Urinary bladder (tissue), 3 donors: Measurements from ENCODE around the gene HOGA1.

GRCh38 chr10:97334100-97334363 lies 497 bp downstream of the FRAT2 start:
- PRO-cap: no peak
- RAMPAGE, long total RNA: no peak

GRCh38 chr10:97336803-97337707 lies 2.5 kb upstream of the FRAT2 start:
- PRO-cap: unidirectional peak, minus-strand start at chr10:97337012
- RAMPAGE, long total RNA: no peak

DNA sequence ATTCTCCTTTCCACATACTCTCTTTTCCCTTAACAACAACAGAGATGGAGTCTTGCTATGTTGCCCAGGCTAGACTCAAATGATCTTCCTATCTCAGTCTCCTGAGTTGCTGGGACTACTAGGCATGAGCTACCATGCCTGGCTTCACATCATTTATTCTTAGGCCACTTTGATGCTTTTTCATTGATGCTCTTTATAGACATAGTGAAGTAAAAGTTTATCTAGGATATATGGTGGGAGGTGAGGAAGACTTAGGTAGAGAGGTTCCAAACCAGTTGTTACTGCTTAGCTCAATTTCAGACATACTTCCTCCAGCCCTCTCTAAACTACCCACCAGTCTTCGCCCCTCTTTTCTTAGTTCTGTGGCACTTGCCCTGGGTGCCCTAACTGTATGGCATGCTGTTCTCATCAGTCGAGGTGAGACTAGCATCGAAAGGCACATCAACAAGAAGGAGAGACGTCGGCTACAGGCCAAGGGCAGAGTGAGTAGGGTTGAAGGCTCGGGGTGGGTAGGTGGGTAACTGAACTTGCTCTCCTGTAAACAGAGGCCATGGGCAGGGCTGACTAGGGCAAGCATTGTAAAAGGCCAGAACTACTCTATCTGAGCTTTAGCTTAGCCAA lies 9.4 kb downstream of the ZDHHC16 start:
- PRO-cap: no peak
- RAMPAGE, long total RNA: no peak

GRCh38 chr10:97457971-97458907 lies 12.3 kb downstream of the ZDHHC16 start:
- PRO-cap: no peak
- RAMPAGE, long total RNA: no peak

- PRO-cap: no peak
- RAMPAGE, long total RNA: no peak
Measured at GRCh38 chr10:97549853-97550763, 22.5 kb upstream of the ANKRD2 start.

- PRO-cap: no peak
- RAMPAGE, long total RNA: no peak
Measured at GRCh38 chr10:97583781-97584826, at the start of gene HOGA1. TSS of gene HOGA1 (plus strand) at chr10:97584389.

- PRO-cap: no peak
- RAMPAGE, long total RNA: no peak
Measured at GRCh38 chr10:97608839-97609917, 19.7 kb downstream of the C10orf62 start.

- PRO-cap: no peak
- RAMPAGE, long total RNA: no peak
Measured at GRCh38 chr10:97686237-97686690, 777 bp downstream of the AVPI1 start.

DNA sequence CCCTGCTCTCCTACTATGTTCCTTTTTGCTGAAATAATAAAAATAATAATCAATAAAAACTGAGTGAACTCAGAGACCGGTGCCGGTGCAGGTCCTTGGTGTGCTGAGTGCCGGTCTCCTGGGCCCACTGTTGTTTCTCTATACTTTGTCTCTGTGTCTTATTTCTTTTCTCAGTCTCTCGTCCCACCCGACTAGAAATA lies 13.0 kb upstream of the MARVELD1 start:
- PRO-cap: no peak
- RAMPAGE, long total RNA: no peak

GRCh38 chr10:97707598-97707847 lies 6.0 kb upstream of the MARVELD1 start:
- PRO-cap: no peak
- RAMPAGE, long total RNA: no peak

DNA sequence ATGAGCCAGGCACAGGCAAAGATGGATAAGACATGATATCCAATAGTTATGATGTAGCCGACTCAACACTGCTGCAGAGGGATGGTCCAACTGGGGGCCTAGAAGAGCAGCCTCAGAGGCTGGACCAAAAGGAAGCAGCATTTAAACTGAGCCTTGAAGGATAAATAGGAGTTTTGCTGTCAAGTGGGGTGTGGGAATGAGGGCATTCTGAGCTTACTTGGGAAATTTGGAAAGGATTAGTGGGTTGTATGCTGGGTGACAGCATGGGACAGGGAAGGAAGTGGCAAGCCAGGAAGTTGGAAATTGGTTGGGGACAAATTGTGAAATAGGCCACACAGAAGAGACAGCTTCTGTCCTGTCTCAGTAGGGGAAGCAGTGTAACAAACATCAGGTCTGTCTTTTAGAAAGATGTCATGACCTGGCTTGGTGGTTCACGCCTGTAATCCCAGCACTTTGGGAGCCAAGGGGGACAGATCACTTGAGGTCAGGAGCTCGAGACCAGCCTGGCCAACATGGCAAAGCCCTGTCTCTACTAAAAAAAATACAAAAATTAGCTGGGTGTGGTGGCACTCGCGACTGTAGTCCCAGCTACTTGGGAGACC lies 1.4 kb upstream of the MARVELD1 start:
- PRO-cap: no peak
- RAMPAGE, long total RNA: no peak

GRCh38 chr10:97999640-98000037 lies 30.8 kb downstream of the CRTAC1 start:
- PRO-cap: no peak
- RAMPAGE, long total RNA: no peak

- PRO-cap: no peak
- RAMPAGE, long total RNA: no peak
Measured at GRCh38 chr10:98243805-98244466, 24.1 kb downstream of the LOXL4 start.

- PRO-cap: no peak
- RAMPAGE, long total RNA: no peak
Measured at GRCh38 chr10:98376310-98376875, 38.6 kb downstream of the PYROXD2 start.

DNA sequence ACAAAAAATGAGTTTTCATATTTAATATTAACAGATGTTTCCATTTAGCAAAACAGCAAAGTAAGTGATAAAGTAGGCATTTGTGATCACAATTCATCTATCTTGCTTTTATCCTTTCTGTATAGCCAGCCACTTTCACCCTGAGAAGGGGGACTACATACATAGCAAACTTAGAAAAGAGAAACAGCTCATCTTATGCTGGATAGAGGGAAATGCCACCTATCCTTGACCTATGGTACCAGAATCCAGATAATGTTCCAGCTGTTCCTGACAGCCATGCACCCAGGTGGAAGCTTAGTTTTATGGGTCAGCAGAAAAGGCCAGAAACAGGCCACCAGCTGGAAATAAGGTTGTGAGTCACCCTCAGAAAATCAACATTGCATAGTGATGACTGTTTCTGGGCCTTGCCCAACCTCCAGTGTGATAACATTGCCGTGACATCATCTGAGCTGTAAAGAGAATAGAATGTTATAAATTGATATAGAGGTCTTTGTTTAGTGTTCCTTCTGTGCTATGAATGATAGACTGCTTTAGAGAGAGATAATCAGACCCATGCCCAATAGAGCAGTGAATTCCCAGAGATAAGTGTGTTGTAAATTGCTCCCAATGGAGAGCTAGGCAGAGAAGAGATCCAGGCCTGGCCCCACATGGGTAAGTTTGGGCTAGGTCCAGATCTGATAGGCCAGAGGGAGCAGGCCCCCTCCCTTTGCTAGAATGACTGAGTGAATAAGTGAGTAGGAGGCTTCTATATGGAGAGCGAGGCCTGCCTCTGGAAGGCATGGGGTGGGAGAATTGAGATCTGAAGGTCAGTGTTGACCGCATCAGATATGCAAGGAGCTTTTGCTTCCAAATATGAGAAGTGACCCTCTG lies 14.1 kb upstream of the HPS1 start:
- PRO-cap: no peak
- RAMPAGE, long total RNA: no peak

- PRO-cap: no peak
- RAMPAGE, long total RNA: no peak
Measured at GRCh38 chr10:99432542-99433378, 2.3 kb upstream of the GOT1 start.

- PRO-cap: no peak
- RAMPAGE, long total RNA: no peak
Measured at GRCh38 chr10:99522566-99523258, 10.0 kb upstream of the NKX2-3 start.

- PRO-cap: no peak
- RAMPAGE, long total RNA: no peak
Measured at GRCh38 chr10:99526219-99526741, 6.5 kb upstream of the NKX2-3 start.

DNA sequence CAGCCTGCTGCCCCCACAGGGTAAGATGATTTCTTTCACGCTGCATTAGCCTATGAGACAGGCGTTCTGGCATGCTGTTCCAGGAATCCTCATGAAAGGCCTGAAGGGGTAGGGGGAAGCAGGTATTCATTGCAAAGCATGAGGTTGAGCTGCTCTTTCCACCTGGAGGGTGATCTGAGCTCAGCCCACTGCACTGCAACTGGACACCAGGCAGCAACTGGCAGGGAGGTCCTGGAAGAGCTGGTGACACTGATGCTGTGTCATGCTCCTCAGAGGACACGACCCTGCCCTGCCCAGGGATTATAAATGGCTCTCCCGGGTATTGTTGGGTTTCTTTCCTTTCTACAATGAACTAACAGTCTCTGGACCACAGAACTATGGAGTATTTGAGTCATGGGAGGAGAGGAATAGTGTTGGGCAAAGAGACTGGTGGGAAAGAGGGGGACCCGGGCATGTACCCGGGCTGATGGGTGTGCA lies 24.4 kb downstream of the SLC25A28 start:
- PRO-cap: no peak
- RAMPAGE, long total RNA: no peak

GRCh38 chr10:99844437-99845020 lies 62.1 kb downstream of the ABCC2 start:
- PRO-cap: no peak
- RAMPAGE, long total RNA: no peak